LNCaP clone FGC (cell line): Measurements from ENCODE around the genes HTRA1, DMBT1 and C10orf88.

GRCh38 chr10:119573878-119574662, 22.7 kb downstream of the TIAL1 start:
- RRBS, 2 experiments: no CpG with 5 or more reads among the region's 3 CpGs

- RRBS, 2 experiments: no CpG with 5 or more reads among the region's 5 CpGs
Observed at GRCh38 chr10:119653117-119653851, 2.1 kb downstream of the BAG3 start.

GRCh38 chr10:119657042-119657565, 5.9 kb downstream of the BAG3 start:
- RRBS, 2 experiments: no CpG with 5 or more reads among the region's 8 CpGs

GRCh38 chr10:119826368-119827443, 45.9 kb downstream of the MCMBP start:
- RRBS, 2 experiments: no CpG with 5 or more reads among the region's 11 CpGs

- RRBS, 2 experiments: no CpG with 5 or more reads among the region's 3 CpGs
Observed at GRCh38 chr10:119849333-119849879, 23.2 kb downstream of the MCMBP start.

- RRBS, 2 experiments: no CpG with 5 or more reads among the region's 7 CpGs
Observed at GRCh38 chr10:120945872-120946435, 94.8 kb downstream of the WDR11 start.

GRCh38 chr10:121565436-121566181, 32.6 kb downstream of the FGFR2 start:
- RRBS, 2 experiments: no CpG with 5 or more reads among the region's 16 CpGs

GRCh38 chr10:121593688-121594286, 4.5 kb downstream of the FGFR2 start:
- RRBS, 2 experiments: 79 to 92% methylated on average over 4 of the region's 18 CpGs

DNA sequence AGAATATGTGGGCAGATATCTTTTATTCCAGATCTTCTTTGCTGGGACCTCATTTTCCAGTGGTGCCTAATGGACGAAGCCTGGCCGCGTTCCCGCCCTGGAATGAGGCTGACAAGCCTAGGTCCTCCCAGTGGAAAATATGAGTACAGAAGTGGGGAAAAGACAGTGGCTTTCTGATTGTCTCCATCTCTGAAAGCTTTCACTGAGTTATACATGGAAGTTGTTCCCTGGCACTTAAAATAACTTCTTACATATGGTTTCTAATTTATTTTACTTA, 139.4 kb downstream of the TACC2 start:
- RRBS, 2 experiments: no CpG with 5 or more reads among the region's 4 CpGs

- RRBS, 2 experiments: 88 to 92% methylated on average over 5 of the region's 37 CpGs
Observed at GRCh38 chr10:122210298-122211207, 60.5 kb upstream of the BTBD16 start.

- RRBS, 2 experiments: no CpG with 5 or more reads among the region's 4 CpGs
Observed at GRCh38 chr10:122448542-122449153, 5.8 kb upstream of the ARMS2 start.

DNA sequence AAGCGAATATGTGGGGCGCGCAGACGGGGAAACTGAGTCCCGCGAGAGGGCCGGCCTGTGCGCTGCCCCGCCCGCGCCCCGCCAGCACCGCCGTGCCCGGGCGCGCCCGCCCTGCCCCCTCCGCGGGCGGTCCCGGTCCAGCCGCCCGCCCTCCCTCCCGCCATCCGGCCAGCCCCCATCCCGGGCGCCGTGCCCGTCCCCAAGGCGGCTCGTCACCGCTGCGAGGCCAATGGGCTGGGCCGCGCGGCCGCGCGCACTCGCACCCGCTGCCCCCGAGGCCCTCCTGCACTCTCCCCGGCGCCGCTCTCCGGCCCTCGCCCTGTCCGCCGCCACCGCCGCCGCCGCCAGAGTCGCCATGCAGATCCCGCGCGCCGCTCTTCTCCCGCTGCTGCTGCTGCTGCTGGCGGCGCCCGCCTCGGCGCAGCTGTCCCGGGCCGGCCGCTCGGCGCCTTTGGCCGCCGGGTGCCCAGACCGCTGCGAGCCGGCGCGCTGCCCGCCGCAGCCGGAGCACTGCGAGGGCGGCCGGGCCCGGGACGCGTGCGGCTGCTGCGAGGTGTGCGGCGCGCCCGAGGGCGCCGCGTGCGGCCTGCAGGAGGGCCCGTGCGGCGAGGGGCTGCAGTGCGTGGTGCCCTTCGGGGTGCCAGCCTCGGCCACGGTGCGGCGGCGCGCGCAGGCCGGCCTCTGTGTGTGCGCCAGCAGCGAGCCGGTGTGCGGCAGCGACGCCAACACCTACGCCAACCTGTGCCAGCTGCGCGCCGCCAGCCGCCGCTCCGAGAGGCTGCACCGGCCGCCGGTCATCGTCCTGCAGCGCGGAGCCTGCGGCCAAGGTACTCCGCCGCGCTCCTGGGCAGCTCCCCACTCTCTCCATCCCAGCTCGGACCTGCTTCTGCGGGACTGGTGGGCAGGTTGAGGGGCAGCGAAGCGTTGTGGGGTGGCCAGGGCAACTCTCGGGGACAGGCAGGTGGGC, at the start of gene HTRA1:
Gene HTRA1 (plus strand): TSS at position 256 of the 967 bp plus-strand sequence.
- RRBS, 2 experiments: 1% methylated on average over 41 to 45 of the region's 137 CpGs

DNA sequence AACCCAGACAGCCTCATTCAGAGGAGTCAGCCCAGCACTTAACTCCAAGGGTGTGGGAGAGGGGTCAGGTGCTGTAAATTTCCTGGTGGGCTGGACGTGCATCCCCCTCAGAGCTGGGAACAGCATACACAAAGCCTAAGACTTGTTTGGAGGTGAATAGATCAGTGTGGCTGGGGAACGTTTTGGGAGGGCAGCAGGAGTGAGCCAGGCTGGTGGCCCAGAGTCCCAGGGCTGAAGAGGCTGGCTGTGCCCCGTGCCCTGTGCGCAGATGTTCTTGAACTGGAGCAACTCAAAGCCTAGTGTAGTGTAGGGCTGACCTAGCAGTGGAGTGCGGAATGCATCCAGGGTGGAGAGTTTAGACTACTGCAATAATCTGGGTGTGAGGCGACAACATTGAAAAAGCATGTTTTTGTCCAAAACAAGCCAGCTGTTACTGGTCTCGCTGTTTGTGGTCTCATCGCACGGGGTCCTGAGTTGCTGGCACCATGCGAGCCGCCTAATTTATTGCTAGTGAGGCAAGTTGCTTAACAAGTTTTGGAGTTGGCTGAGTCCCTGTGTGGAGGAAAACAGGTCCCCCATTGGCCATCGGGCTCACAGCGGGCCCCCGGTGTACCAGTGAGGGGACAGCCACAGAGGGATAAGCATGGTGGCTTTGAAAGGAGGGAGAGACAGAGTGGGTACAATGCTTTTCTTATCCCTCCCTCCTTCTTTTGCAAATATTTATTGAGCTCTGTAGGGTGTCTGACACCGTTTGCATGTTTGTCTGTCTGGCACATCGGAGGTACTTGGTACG, 2.6 kb downstream of the HTRA1 start:
- RRBS, 2 experiments: no CpG with 5 or more reads among the region's 17 CpGs

- RRBS, 2 experiments: no CpG with 5 or more reads among the region's 1 CpG
Observed at GRCh38 chr10:122560676-122560875, at the start of gene DMBT1. TSS of gene DMBT1 (plus strand) at chr10:122560754.

DNA sequence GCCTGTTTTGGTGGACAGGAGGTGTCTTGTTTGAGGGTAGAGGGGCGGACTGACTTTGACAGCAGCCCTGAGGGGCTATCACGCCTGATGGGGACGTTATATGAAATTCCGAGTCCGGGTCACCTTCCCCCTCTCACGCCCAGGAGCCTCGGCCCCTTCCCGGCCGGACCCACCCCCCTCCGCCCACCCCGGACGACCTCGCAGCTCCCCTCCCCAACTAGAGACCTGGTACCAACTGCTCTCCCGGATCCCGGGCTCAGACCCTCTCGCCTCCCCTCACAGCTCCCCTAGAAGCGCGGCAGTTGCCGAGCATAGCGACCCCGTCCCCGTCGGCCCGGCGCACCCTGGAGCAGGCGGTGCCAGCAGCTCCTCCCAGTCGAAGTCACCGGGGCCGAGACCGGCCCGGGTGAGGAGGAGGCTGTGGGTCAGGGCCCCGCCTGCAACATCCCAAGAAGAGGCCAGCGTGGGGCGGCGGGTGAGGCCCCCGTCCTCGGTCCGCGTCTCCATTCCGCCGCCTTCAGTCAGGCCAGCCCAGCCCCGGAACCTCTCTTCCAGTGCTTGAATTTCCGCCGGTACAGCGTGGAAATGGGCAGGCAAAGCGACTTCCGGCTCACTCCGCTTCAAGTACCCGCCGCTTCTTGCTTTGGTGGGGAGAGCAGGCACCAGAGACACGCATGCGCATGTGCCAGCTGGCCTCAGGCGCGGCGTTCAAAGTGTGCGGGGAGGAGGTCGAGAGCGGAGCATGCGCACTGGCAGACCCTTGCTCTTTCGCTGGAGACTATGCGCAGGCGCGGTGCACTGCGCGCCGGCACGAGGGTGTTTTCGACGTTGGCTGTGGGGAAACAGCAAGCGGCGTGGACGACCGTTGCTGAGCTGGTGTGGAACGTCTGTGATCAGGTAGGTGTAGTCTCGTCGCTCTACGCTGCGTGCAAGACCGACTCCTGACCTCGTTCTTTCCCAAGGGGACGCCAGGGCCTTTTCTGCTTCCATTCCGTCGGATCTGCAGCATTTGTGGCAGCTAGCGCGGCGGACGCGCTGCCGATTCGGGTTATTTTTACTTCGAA, at the start of gene C10orf88:
Gene C10orf88 (minus strand): TSS at position 556 of the 1,064 bp plus-strand sequence.
- RRBS, 2 experiments: 1 to 2% methylated on average over 20 to 23 of the region's 91 CpGs

- RRBS, 2 experiments: no CpG with 5 or more reads among the region's 13 CpGs
Observed at GRCh38 chr10:123864885-123865596, 26.6 kb downstream of the CPXM2 start.

DNA sequence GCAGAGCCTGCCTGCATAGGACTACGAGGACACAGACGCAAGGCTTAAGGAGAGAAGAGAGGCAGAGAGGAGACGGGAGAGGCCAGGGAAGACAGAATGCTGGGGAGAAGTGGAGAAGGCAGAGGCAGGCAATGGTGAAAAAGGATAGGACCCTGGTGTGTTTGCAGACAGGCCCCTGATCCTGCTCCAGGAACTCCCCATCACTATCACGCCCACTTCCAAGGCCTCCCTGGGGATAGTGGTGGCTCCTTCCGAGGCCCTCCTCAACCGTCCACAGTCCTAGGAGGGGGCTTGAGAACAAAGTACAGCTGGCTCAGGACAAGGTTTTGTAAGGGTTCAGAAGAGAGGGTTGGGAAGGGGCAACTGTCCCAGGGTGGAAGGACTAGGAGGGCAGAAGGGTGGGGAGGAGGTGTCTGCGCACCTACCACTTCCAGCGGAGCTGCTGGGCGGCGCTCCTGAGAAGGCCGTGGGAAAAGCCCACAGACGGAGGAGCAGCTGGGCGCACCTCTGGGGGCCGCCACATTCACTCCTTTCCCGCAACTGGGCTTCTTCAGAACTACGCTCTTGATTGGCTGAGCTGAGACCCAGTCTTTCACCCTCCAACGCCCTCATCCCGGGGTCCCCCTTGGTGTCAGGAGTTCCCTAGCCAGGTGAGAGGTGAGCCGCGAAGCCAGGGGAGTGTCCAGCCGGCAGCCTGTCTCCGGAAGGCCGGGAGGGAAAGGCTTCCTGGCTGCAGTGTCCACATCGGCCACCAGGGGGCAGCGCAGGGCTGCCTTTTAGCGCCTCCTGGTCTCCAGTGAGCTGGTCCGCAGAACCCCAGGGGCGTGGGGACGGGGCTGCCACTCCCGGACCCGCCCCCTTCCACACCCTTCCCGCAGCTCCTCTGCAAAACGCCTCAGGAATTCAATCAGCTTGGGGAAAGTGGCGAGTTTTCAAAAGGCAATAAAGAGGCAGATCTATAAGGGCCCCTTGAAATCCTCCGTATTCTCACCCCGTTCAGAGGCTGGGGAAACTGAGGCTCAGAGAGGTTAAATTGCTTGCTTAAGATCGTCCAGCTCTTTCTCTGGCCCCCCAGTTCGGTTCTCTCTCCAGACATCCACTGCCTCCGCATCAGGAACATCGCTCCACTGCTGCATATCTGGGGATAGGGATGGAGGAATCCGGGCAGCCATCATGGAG, 99.0 kb downstream of the CHST15 start:
- RRBS, 2 experiments: 0 to 2% methylated on average over 4 of the region's 41 CpGs

DNA sequence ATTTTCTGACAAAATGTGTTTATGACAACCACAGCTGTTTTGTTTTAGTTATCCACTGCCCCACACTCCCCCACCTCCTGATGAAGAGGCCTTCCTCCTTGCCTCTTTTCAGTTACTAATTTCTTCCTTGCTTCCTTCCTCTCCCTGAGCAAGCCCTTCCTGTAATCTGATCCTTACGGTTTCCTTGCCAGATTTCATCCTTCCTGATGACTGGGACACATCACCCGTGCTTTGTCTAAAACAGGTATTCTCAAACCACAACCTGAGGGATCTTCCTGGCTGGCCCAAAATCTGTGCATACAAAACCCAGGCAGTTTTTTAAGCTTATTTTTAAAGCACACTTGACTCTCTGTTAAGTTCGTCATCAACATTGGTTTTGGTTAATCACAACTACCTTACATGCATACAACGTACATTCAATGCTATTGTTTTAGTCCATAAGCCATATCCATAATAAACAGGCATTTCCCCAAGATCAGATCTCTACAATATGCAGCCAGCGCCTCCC, 39.3 kb downstream of the CHST15 start:
- RRBS, 2 experiments: no CpG with 5 or more reads among the region's 5 CpGs

- RRBS, 2 experiments: 10% methylated on average over 3 of the region's 20 CpGs; no CpG with 5 or more reads in 1 of the 2 experiments
Observed at GRCh38 chr10:124088129-124089000, 5.0 kb downstream of the CHST15 start.

GRCh38 chr10:124090557-124091178, 2.7 kb downstream of the CHST15 start:
- RRBS, 2 experiments: no CpG with 5 or more reads among the region's 6 CpGs